Progenitor cell of endocrine pancreas (in vitro differentiated cells): Measurements from ENCODE around the gene DDIAS.

DNA sequence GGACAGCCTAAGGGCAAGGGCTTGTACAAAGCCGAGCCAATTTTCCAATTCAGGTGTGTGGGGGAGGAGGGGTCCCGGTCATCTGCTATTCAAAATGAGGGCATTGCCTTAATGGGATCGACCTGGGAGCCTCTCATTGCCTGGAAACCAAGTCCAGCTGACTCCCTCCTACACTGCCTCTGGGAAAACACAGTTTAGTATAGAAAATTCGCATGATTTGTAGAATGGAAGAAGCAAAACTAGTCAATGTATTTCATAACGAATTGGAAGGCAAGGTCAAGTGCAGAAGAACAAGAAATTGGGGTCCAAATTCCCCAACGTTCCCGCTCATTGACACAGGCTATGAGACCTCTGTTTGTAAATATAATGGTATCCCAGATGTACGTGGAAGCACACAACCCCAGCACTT, 793 bp upstream of the GAB2 start:
- PRO-cap = unidirectional peak, minus-strand start at position 84 of the sequence

DNA sequence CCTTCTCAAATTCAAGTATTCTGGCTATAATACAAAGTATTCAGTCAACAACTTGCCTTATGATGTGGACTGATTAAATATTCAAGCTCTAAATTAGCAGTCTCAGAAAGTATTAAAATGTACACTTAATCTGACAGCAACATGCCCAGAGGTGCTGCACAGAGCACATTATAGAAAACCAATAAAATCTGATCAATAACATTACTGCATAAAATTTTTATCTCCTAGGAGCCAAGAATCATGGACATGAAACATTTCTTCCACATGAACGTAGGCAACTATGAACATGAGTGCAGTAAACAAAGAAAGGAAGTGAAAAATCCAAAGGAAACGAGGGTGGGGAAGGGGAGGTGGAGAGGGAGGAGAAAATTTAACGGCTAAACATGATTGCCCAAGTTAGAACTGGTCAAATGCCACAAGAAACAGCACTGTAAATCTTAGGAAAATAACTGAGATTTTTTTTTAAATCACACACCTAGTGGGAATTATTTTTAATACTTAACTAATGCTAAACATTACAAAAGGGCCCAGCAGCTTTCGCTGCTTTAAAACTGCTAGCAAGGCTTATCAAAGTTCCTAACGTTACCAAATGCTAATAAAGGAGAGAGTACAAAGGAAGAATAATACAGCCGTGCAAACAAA, 13.9 kb downstream of the NARS2 start:
- PRO-cap = no peak

GRCh38 chr11:78828822-78829351, 254.2 kb upstream of the NARS2 start:
- PRO-cap = no peak

DNA sequence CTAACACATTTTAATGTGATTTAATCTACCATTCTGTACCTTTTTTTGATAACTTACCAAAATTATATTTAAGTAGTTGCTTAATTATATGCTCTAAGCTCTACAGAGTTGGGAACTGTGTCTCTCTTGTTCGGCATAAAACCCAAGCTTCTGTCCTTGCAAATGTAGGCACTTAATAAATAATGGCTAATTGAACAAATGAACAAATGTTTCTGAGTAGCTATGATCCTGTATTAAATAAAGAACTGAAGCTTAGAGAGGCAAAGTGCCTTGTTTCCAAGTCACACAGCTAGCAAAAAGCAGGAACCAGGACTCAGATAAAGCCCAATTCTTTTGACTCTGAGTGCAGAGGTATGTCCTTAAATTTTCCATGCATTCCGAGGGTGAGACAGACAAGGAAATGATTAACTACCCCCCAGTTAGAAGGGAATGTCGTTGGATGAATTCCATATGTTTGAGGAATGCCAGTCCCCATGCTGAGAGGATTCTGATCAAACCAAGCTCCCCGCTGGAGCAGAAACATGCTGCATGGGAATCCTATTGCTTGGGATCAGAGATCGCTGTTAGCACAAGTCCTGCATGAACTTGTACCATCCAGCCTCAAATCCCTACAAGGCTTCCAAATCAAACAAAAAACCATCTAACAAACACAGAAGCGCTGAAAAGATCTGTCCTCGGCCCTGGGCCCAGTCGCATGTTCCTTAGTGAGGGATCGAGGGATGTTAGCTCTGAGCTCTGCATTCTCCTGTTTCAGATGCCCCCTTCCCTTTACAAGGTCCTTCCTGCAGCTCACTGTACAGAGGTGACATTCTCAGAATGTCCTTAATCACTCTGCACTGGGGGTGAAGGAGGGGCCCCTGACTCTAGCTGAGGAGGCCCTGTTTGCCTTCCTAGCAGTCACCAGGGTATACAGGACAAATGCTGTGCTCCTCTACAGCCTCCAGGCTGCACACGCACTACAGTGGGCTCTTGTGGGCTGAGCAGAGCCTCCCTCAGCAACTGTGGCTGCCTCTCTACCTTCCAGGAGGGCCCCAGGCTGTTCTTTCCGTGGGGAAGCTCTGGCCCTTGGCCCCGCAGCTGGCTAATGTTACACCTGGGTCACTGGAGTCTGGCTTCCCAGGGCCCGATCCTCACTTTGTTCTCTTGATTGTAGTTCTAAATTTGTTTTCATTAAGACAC, 353.5 kb downstream of the TENM4 start:
- PRO-cap = no peak

DNA sequence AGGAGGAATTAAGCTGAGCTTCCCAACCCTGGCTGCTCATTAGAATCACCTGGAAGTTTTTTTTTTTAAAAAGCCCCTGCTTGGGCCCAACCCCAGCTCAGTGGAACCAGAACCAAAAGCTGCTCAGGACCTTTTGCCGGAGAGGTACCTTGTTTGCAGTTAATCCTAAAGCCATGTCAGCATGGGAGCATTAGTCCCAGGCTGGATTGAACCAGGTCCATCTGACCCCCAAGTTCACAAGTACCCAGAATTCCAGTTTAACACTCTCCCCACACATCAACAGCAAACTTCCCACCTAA, 243.6 kb downstream of the TENM4 start:
- PRO-cap = no peak

GRCh38 chr11:79199902-79200358, 240.9 kb downstream of the TENM4 start:
- PRO-cap = no peak

DNA sequence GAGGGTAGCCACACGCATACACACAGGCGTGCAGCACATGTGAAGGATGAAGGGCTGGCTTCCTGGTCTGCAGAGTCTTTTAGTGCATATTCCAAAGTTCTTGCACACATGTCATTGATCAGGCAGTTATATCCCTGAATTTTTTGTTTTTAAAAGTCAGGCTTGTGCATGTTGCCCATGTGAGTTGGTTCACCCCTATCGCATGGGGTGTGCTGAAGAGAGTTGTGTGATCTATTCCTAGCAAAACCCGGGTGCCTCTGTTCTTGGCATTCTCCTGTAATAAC, 107.5 kb upstream of the TENM4 start:
- PRO-cap = no peak

GRCh38 chr11:80828718-80828917, 1387.8 kb upstream of the TENM4 start:
- PRO-cap = no peak

GRCh38 chr11:82155613-82156067, 578.0 kb downstream of the FAM181B start:
- PRO-cap = no peak

- PRO-cap = no peak
These were observed 313.9 kb downstream of the FAM181B start for GRCh38 chr11:82419911-82420110.

DNA sequence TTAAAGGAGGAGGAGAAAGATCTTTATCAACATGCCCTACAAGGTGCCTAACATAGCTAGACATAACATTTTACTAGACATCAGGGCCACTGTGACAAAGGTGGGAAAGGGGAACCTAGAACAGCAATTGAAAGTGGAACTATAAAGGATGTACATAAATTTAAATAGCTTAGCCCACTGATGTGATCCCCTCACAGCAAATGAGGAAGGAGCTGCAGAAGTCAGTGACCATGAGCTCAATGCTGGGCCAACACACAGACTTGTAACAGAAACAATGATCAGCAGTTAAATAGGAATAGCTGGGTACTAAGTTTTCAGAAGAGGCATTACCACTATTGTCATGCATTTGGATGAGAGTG, 4.5 kb downstream of the PRCP start:
- PRO-cap = no peak

DNA sequence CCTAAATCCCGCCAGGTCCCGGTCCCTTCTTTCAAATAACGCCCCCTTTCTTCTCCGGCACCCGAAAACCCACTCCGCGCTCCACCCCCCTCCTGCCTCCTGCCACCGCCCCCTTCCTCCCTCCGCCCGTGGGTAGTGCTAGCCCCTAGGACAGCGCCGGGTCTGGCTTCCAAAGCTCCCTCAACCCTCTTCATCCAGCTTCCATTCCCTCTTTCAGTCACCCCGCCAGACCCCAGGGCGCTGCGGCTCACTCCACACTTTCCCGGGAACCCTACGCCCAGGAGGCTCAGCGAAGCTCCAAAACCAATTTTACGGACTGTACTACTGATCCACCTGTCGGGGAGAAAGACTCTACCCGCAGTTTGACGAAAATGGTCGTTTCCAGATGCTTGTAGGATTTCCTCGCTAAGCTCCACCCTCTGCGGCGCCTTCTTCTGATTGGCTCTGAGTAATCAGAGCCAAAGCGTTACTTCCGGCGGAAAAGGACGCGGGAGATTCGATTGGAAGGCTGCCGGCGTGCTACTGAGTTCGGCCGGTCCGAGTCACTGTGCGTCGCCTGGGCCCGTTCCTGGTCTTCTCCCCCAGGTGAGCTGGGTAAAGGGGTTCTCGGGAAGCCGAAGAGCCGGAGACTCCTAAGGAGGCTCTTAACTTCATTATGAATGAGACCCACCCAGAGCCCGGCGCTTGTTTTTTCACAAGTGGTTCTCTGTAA, at the start of gene DDIAS:
DDIAS (plus strand) TSS at position 499 of the 712 bp plus-strand sequence.
- PRO-cap = bidirectional peak, plus-strand start at position 493 of the sequence, minus-strand start at position 275 of the sequence

- PRO-cap = no peak
These were observed 317 bp downstream of the DDIAS start for GRCh38 chr11:82901950-82902156.

DNA sequence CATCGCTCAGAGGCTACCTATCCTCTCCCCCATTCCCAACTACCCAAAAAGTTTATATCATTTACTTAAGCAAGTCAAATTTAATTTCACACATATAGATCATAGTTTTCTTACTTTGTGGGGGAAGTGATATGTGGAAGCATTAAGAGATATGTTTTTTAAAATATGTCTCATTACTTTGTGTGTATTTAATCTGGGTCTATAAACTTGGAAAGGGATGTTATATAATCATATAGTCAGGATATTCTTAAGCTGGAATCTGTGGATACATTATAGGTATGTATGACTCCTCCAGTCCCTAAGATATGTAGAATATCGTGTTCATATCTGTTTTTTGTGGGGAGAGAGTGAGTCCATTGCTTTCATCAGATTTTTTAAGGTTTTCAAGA, 22.5 kb downstream of the DDIAS start:
- PRO-cap = no peak

DNA sequence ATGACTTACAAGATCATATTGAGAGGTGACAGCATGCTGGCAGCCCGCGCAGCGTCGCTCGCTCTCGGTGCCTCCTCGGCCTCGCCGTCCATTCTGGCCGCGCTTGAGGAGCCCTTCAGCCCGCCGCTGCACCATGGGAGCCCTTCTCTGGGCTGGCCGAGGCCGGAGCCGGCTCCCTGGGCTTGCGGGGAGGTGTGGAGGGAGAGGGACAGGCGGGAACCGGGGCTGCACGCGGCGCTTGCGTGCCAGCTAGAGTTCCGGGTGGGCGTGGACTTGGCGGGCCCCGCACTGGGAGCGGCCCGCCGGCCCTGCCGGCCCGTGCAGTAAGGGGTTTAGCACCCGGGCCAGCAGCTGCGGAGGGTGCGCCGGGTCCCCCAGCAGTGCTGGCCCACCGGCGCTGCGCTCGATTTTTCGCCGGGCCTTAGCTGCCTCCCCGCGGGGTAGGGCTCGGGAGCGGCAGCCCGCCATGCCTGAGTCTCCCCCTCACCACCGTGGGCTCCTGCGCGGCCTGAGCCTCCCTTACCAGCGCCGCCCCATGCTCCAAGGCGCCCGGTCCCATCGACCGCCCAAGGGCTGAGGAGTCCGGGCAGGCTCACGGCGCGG, 69.0 kb downstream of the DDIAS start:
- PRO-cap = no peak

DNA sequence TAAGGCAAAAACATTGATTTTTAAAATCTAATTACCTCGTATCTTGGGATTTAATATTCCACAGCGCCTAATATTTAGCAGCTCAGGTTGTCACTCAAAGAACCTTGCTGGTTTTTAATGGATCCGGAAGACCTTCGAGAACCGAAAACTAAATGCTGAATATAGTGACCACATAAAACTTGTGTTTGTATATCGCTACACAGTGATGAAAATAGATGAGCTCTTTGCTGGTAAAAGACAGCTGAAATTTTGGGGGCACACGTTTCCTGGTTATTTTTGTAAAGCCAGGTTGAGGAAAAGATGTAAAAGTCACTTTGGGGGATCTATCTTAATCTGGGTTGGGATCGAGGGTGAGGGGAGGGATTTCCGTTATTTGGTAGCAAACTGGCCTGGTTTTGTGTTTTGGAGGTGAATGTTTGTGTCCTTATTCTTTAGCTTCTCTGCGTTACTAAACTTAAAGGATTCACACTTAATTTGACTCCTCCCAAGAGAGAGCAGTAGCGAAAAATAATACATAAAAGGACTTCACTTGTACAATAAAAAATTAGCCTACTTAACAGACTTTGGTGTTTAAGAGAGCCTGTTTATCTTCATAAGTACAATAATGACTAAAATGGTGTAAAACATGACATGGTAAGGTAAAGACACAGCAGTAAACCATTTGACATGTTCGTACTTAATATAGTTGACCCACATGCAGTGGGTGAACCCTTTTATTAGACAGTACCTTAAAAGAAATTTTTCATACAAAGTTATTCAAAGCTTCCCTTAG, 2.6 kb downstream of the PCF11 start:
- PRO-cap = no peak

- PRO-cap = no peak
These were observed 9.1 kb downstream of the PCF11 start for GRCh38 chr11:83165655-83166742.

DNA sequence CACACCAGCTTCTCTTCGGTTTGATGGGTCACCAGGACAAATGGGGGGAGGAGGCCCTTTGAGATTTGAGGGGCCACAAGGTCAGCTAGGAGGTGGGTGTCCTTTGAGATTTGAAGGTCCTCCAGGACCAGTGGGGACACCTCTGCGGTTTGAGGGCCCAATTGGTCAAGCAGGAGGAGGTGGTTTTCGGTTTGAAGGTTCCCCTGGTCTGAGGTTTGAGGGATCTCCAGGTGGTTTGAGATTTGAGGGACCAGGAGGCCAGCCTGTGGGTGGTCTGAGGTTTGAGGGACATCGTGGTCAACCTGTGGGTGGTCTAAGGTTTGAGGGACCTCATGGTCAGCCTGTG, 11.7 kb downstream of the PCF11 start:
- PRO-cap = no peak

GRCh38 chr11:83257735-83258254, 28.4 kb downstream of the CCDC90B start:
- PRO-cap = no peak

GRCh38 chr11:84720584-84721573, 906.3 kb downstream of the DLG2 start:
- PRO-cap = no peak